Endometrial microvascular endothelial cells (primary cell): ENCODE results near the gene EPAS1.

DNA sequence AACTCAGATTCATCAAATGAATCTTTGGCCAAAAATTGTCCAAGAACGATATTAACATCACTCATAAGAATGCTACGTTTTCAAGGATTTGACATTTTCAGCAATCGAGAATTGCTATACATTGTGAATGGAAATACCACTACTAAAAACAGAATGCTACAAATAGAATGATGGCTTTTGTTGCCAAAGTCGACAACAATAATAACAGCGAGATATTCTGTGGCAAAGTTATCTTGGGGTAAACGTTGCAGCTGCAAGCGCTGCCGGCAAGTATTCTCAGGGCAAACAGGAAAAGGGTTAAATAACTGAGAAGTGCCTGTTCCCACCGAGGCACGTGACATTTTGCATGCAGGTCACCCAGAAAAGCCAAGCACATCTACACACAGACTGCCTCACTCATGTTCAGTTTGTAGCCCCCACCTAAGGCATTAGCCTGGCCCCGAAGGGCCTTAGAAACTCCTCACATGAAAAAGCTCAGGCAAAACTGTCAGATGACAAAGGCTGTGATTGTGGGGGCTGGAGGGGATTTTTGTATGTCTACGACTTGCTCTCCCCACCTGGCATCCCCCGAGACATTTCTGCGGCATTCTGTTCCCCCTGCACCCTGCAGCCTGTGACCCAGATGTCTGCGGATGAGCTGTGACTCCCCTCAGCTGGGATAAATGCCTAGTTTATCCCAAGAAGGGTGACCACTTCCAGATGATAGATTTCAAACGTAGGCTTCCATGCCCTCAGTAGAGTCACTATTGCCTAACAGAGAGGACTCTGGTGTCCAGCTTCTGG, 215.1 kb upstream of the SIX2 start:
- RAMPAGE, long total RNA: no peak

DNA sequence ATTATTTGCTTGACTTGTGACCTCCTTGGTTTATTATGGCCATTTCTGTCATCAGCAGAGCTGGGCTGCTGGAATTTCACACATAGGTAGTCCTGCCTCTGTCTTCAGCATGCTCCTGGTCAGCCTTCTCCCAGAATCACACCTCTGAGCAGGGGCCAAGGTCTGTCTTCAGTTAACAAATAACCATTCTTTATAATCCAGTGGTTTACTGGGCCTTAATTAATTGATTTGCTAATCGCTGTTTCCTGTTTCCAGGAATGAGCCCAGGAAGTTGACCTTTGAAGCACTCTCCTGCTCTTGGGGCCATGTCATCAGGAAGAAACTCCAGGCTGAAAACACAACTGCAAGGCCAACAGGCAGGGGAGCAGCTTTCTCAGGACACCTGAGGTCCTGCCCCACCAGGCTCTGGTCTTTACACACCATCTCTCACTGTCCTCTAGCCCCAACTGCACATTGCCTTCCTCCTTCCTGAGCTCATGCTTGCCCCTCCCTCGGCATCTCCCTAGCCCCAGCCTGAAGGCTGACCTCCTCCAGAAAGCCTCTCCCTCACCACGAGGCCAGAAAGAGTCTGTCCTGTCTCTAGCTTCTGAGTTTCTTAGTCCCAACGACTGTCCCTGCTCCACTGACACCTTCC, 278.4 kb downstream of the SRBD1 start:
- RAMPAGE, long total RNA: no peak

GRCh38 chr2:45681670-45682247, 30.3 kb downstream of the PRKCE start:
- RAMPAGE, long total RNA: no peak

DNA sequence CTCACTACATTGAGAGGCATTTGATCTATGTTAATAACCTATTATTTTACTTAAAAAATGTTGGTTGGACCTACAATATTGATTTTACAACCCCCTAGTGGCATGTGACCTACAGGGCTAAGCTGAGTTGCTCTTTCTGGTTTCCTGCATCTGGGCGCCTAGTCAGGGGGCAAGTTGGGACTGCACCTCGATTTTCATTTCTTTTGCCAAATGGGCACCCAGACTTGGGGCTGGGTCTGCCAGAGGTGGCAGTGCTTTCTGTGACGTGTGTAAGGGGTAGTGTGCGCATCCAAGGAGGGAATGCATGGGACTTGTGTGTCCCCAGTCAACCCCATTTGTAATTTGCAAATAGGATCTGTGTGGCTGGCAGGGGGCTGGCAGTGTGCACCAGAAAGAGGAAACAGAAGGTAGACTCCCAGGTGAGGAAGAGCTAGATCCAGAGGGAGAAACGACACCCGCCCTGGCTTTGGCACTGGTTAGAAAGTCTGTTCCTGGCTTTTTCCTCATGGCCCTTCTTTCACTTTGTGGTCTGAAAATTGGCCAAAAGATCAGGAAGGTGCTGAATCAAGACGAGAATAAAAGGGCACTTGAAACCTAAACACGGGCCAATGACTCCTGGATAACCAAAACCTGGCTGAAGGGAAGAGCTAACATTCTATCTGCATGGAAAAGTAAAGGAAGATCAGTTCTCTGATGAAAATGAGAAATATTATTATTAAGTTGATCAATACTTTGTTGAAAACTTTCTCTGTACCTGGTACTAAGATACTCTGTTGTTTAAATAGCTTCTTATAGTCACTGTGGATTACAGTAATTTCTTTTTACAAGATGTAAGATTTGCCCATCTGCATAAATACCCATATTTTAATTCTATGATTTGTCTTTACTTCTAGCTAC, 33.3 kb downstream of the PRKCE start:
- RAMPAGE, long total RNA: no peak

DNA sequence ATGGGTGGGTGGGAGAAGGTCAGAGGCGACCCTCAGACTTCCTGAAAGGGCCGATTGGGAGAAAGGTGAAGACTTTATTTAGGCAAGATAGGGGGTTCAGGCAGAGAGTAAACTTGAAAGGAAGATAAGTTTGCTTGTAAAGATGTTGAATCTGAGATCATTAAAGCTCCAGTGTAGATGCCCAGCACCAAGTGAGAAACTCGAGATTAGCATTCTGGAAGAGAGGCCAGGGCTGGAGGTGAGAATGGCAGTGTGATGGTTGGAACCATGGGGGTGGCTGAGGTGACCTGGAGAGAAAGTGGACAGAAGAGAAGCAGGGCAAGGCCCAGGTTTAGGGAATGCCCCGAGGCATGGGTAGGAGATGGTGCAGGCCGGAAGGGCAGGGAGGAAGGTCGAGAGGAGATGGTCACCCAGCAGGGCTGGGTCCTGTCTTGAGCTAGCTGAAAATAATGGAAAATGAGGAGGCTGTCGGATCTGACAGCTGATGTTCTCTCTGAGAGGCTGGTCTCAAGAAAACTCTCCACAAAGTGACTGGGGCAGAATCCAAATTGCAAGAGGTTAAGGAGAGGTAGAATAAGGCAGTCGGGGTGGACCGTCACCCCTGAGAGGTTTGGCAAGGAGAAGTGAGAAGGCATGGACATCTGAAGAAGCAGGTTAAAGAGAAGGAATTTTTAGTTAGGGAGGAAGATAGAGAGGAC, 41.8 kb downstream of the PRKCE start:
- RAMPAGE, long total RNA: no peak

DNA sequence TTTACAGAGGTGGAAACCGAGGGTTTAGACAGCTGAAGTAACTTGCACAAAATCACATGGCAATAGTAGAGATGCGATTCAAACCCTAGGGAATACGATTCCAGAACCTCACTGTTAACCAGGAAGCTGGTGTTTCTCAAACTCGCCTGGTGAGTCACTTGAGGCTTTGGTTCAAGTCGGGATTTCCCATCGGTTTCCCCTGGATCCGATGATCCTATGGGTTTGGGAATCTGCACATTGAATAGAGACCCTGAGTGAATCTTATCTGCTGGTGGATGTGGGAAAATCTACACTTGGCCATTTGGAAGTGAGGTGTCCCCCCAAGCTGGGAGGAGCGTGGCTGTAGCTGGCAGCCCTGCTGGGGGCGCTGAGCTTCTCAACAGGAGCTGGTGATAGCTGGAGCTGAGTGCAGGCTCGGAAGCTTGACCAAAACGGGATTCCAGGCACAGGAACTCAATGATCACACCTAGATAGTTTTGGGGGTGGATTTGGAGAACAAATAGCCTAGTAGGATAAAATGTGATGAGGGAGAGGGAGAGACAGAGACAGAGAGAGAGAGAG, 135.4 kb downstream of the PRKCE start:
- RAMPAGE, long total RNA: no peak

DNA sequence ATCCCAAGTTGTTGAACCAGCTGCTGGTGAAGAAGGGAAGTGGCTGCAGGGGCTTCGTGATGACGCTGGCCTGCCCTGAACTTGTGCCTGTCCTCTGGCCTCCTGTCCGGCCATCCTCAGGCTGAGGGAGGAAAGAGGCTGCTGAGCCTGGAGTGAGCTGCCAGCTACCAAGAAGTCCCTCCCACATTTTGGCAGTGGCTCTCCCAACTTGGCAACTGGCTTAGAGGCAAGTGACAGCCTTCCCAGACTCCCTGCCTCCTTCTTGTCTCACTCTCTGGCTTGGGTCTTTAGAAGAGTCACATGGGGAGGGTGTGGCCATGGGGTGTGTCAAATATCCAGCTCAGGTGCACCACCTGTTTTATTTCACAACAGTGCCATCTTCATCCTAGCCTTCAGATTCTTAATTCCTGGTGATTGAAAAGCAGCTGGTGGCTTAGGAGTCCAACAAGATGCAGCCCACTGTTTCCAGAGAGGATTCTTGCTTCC, 222.9 kb downstream of the PRKCE start:
- RAMPAGE, long total RNA: no peak

- RAMPAGE, long total RNA: no peak
Observed at GRCh38 chr2:45889965-45890488, 238.6 kb downstream of the PRKCE start.

DNA sequence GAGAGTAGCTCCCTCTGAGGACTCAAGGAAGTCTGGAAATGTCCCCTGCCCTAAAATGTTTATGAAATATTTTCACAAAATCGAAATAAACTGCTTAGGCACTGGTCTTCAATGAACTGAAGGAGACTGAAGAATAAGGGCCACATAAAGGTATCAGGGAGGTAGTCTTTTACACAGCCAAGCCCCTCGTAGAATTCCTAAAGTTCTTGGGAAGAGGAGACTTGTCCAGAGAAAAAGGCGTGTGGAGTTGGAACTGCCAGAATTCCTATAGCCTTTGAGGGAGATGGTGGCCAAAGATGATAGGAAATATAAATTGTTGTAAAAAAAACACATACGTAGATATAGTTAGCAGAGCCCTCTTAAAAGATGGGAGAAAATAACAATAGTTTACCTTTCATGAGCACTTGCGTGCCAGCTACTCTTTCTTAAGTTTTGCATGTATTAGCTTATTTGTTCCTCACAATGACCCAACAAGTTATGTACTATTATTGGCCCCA, 269.6 kb downstream of the PRKCE start:
- RAMPAGE, long total RNA: no peak

DNA sequence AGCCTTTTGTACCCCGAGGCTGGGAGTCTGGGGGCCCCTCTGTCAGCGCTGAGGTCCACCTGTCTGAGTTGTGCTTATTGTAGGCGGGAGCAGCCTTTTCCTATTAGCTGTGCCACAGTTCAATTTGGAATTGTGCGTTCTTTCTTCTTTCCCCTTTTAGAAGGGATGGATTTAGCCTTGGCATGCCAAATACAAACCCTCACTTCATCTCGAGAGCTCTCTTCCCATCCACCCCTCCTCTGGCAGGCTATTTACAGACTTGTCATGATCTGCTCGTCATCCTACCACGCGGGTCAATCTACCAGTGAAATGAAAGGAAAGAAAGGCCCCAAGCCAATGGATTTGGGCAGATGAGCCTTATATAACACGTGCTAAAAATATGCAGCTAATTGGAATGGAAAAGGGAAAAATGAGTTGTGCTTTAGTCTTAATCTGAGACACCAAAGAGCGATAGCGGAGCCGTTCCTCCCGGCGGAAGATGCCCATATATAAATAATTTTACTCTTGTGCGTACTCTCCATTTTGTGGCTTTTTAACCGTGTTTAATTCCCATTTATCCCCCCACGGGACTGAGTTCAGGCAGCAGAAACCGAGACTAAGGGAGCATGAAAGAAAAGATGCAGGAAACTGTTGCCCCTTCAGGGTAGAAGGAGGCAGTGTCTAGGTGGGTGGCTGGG, 277.5 kb downstream of the PRKCE start:
- RAMPAGE, long total RNA: no peak

DNA sequence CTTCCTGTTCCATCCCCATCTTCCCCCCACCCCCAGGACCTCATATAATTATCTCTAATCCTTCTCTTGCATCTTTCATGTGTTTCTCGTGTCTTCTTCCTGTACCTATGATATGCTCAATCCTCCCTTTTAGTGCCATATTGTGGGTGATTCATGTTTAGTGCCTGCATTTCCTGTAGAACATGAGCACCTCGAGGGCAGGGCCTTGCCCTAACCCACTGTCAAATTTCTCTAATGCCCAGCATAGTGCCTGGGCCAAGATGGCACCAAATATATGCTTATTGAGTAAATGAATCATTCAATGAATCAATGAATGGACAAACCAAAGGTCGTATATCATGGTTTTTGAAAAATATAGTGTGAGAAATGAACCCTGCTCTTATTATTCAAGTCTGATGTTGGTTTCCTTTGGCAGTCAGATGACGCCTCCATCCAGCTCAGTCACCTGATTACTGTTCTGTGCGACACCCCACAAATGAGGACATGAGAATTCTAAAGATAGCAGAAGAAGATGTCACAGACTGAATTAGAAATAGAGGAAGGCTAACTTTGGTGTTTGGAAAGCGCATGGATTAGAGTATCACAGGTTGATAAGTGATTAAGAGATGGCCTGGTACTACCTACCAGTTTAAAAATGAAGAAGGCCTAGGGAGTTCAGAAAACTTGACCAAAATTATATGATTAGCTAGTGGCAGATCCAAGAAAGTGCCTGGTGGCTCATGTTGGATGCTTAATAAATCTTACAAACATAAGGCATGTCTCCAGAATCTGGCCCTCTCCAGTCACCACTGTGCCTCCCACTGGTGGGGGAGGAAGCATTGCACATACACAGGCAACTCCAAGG, 278.4 kb downstream of the PRKCE start:
- RAMPAGE, long total RNA: no peak

- RAMPAGE, long total RNA: no peak
Observed at GRCh38 chr2:45936020-45936790, 284.7 kb downstream of the PRKCE start.

DNA sequence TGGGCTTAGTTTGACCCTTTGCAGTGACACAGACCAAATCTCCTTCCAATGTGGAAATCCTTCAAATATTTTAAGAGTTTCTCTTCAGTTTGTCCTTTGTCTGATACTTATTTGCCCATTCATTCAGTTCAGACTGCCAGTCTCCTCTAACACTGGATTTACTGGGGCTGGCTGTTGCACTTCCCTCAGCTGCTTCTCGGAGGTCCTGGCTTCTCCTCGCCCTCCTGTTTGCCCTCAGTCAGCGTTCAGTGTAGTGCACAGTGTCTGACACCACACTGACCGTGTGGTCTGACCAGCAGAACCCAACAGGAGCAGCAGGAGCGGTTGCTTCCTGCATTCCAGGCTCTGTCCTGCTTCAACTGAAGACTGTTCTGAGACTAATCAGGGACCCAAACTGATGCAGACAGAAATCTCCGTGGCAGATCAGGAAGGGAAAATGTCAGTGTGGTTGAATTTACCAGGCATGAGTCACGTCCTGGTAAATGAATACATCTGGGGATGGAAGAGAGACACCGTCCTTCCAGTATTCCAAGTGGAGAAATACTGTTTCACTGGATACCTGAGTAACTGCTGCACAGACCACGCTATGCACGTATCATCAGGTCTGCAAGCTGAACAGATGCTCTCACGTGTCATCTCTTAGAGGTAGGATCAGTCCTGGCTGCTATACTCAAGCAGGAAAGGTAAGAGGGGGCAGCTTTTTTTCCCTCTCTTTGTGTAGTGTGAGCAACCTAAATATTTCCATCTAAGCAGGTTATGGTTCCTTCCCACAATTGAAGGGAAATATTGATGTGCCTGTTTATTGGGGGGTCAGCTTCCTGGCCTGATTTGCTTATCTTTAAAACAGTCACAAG, 223.7 kb upstream of the EPAS1 start:
- RAMPAGE, long total RNA: start-site peak on the plus strand centred at position 539 of the sequence, 55 bp wide, 196 and 258 reads in 2 replicates

GRCh38 chr2:46275788-46276428, 21.3 kb upstream of the EPAS1 start:
- RAMPAGE, long total RNA: no peak

DNA sequence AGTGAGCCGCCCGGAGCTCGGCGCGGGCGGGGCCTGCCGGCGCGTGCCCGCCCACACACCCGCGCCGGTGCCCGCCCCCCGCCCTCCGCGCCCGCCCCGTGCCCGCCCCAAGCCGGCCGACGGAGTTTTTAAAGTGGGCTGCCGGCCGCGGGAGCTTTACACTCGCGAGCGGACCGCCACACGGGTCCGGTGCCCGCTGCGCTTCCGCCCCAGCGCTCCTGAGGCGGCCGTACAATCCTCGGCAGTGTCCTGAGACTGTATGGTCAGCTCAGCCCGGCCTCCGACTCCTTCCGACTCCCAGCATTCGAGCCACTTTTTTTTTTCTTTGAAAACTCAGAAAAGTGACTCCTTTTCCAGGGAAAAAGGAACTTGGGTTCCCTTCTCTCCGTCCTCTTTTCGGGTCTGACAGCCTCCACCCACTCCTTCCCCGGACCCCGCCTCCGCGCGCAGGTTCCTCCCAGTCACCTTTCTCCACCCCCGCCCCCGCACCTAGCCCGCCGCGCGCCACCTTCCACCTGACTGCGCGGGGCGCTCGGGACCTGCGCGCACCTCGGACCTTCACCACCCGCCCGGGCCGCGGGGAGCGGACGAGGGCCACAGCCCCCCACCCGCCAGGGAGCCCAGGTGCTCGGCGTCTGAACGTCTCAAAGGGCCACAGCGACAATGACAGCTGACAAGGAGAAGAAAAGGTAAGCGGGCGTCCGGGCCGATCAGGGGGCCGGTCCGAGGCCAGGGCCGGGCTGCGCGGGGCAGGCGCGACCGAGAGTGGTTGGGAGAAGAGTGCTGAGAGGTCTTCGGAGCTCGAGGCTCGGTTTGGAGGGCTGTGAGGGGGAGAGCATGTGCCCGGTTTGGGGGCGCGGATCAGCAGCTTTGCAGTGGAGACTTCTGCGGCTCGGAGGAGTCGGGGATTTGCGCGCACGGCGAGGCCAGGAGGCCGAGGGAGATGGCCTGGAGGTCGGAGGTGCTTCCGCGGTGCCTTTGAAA, at the start of gene EPAS1:
Gene EPAS1, plus strand, starts transcription at position 159 of the 984 bp plus-strand sequence.
- RAMPAGE, long total RNA: no peak

- RAMPAGE, long total RNA: no peak
Observed at GRCh38 chr2:46338442-46339139, 41.4 kb downstream of the EPAS1 start.

DNA sequence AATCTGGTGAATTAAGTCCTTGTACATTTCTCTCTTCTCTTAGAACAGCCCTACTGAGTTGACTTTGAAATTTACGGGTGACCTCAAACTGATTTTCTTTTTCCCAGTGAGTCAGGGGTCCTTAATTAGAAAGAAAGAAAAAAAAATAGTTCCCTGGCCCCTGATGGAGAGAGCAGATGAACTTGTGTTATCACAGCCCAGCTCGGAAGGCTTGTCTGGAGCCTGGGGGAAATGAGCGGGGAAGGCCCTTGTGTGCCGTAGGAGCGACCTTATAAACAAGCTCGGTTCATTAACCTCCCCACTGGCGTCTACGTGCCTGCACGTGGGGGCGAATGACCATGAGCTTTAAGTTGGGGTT, 69.4 kb downstream of the EPAS1 start:
- RAMPAGE, long total RNA: no peak

DNA sequence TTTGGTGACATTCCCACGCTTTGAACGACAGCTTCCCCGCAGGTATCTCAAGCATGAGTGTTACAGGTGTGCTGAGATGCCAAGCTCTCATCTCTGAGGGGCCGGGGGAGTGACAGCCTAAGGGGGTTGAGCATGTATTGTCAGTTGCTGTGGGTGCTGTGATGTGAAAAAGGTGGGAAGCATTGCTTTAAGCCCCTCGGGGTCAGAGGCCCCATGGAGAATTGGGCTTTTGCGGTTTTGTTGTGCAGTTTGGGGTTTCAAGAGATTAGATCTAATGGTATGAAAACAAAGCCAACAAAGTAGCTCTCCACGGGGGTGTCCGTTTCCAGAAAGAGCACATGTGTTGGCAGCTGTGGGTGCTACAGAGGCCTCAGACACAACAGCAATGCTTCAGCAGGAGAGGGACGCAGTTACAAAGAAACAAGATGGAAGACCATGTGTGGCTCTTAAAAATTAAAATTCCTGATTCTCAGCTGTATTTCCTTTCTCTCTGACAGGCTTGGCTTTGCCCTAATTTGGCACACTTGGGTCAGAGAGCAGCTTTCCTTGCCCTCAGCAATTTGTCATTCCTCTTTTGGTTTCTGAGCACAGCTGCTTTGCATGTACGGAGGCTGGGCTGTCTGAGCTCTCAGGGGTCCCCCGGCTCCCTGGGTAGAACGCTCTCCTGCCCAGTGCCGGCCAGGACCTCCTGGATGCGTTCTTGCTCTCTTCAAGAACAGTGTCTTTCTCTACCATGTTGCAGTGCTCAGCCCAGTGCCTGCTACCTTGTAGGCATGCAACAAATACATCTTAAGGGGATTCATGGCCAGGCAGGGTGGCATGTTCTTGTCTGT, 7.0 kb upstream of the ATP6V1E2 start:
- RAMPAGE, long total RNA: no peak

- RAMPAGE, long total RNA: no peak
Observed at GRCh38 chr2:46740046-46740780, 41.1 kb downstream of the SOCS5 start.

- RAMPAGE, long total RNA: no peak
Observed at GRCh38 chr2:46760263-46761148, 61.4 kb downstream of the SOCS5 start.